Subcutaneous adipose tissue (tissue), 3 donors: ENCODE measurements around the genes OSGEPL1 and MSTN.

DNA sequence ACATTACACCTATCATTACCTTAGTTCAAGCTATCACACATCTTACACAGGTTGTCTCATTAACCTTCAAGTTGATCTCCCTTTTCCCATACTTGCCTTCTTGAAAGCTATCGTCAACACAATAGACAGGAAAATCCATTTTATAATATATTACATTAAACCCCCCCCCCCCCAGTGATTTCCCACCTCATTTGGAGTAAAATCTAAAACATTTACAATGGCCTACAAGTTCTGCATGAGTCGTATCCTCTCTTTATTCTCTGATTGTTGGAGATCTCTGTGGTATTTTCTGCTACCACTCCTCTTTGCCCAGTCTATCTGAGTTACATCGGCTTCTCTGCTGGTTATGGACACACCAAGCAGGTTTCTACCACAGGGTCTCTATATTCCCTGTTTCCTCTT is 79.4 kb upstream of the ZC3H15 start:
- PRO-cap: no peak
- RAMPAGE, long total RNA, 3 experiments: no peak in any of the 3 experiments

DNA sequence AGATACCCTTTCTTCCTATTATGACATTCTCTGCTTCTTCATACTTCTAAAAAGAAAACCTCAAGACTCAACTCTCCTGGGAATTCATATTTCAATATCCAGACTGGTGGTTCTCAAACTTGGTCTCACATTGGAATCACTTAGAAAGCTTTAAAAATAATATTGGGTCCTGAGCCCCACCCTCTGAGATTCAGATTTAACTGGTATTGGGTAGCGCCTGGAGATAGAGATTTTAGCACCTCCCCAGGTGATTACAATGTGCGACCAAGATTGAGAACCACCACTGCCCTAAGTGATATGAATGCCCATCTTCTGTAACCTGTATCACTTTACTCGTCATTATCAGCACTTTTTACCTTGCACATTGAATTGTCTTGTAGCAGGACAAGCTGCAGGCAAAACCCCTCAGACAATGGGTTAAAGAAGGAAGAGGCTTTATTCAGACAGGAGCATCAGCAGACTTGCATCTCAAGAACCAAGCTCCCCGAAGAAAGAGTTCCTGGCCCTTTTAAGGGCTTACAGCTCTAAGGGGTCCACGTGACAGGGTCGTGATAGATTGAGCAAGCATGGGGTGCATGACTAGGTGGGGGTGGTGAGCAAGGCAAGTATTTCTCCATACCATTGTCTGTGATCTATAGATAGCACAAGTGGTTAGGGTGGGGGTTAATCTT is 46.6 kb upstream of the ZC3H15 start:
- PRO-cap: no peak
- RAMPAGE, long total RNA, 3 experiments: no peak in any of the 3 experiments

- PRO-cap: no peak
- RAMPAGE, long total RNA, 3 experiments: no peak in any of the 3 experiments
Measured at GRCh38 chr2:187516560-187517489, 37.4 kb downstream of the TFPI start.

DNA sequence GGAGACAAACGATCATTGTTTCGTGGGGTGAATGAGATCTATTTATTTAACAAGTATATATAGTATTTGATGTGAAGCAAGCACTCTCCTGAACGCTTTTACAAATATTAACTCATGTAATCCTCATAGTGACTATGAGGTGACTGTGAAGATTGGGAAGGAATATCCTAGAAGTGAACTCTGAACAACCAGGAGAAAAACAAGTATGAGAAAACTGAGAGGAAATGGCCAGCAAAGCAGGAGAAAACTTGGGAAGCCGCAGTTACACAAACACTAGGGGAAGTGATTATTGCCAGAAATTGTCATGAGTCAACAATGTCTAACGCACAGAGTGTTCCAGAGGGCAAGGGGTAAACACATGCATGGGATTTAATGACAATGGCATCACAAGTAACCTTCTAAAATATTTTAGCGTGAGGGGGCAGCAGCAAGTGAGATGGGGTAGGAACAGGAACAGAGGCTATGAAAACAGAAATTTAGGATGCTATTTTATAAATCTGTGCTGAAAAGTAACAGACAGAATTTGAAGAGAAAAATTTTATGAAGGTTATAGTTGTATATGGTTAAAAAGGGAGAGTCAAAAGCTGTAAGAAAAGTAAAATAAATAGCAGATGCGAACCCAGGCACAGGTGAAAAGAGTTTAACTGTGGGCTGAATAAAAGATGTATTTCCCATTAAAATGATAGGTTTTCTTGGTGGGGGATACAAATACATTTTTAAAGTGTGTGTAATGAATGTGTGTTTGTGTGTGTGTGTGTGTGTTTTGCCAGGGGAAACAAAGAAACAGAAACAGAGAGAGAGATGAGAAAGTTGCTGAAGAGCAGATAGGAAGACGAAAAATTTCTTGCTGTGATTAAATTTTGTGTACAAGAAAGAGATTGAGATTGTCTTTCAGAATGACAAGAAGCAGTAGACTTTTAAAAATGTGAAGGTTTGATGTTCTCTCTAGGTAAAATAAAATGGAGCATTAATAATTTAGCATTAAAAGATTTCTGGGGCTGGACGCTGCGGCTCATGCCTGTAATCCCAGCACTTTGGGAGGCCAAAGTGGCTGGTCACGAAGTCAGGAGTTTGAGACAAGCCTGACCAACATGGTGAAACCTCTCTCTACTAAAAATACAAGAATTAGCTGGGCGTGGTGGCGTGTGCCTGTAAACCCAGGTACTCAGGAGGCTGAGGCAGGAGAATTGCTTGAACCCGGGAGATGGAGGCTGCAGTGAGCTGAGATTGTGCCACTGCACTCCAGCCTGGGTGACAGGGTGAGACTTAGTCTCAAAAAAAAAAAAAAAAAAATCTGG is 12.2 kb downstream of the TFPI start:
- PRO-cap: bidirectional peak, plus-strand start at position 424 of the sequence, minus-strand start at position 284 of the sequence
- RAMPAGE, long total RNA, 3 experiments: no peak in any of the 3 experiments

DNA sequence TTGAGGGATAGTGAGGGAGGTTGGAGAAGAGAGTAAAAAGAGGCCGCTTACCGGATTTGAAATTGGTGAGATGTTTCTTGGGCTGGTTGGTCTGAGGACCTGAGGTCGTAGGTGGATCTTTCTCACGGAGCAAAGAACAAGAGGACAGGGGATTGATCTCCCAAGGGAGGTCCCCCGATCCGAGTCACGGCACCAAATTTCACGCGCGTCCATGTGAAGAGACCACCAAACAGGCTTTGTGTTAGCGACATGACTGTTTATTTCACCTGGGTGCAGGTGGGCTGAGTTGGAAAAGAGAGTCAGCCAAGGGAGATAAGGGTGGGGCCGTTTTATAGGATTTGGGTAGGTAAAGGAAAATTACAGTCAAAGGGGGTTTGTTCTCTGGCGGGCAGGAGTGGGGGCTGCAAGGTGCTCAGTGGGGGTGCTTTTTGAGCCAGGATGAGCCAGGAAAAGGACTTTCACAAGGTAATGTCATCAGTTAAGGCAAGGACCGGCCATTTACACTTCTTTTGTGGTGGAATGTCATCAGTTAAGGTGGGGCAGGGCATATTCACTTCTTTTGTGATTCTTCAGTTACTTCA is 11.4 kb upstream of the TFPI start:
- PRO-cap: no peak
- RAMPAGE, long total RNA, 3 experiments: no peak in any of the 3 experiments

- PRO-cap: bidirectional peak, plus-strand start at chr2:188292268, minus-strand start at chr2:188292151
- RAMPAGE, long total RNA, 3 experiments: no peak in any of the 3 experiments
Measured at GRCh38 chr2:188292199-188292304, 378 bp downstream of the GULP1 start.

GRCh38 chr2:188298701-188299669 is 7.3 kb downstream of the GULP1 start:
- PRO-cap: no peak
- RAMPAGE, long total RNA, 3 experiments: no peak in any of the 3 experiments

DNA sequence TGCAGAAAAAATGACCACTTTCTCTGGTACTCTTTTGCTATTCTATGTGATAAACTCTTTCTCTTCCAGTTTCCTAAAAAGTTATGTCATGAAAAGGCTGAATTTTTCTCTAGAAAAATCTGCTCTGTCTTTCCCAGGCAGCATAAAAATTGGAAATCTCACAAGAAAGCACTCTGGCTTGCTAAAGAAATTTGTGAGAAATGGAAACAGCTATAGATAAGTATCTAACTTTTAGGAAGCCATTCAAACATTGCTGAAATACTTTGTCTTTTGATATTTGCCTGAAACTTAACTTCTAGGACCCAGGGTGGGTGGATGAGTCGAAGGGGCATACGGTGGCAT is 653 bp upstream of the COL3A1 start:
- PRO-cap: no peak
- RAMPAGE, long total RNA, 3 experiments: no peak in any of the 3 experiments

- PRO-cap: no peak
- RAMPAGE, long total RNA, 3 experiments: no peak in any of the 3 experiments
Measured at GRCh38 chr2:188976534-188977129, 2.5 kb downstream of the COL3A1 start.

DNA sequence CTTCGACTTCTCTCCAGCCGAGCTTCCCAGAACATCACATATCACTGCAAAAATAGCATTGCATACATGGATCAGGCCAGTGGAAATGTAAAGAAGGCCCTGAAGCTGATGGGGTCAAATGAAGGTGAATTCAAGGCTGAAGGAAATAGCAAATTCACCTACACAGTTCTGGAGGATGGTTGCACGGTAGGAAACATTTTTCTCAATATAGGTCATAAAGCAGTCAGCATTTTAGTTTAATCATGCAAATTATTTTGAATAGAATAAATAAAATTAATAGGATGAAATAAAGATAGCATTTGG is 36.5 kb downstream of the COL3A1 start:
- PRO-cap: no peak
- RAMPAGE, long total RNA, 3 experiments: no peak in any of the 3 experiments

GRCh38 chr2:189168201-189168681 is 11.3 kb downstream of the COL5A2 start:
- PRO-cap: no peak
- RAMPAGE, long total RNA, 3 experiments: no peak in any of the 3 experiments

DNA sequence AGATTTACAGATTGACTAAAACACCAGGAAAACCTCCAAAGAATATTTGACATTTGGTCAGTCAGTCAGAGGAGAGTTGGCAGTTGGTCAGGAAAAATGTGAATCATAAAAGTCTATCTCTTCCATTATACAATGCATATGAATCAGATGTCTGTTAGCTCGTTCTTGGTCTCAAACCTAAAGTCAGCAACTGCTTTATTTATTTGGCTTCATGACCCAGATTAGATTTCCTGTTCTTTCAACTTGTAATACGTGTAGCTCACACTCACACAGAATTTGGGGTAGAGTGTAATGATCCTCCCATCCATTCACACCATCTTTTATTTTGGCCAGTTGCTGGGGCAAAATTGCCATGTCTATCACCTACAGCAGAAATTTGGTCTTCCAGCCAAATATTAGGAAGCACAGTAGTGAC is 81.9 kb upstream of the COL5A2 start:
- PRO-cap: no peak
- RAMPAGE, long total RNA, 3 experiments: no peak in any of the 3 experiments

DNA sequence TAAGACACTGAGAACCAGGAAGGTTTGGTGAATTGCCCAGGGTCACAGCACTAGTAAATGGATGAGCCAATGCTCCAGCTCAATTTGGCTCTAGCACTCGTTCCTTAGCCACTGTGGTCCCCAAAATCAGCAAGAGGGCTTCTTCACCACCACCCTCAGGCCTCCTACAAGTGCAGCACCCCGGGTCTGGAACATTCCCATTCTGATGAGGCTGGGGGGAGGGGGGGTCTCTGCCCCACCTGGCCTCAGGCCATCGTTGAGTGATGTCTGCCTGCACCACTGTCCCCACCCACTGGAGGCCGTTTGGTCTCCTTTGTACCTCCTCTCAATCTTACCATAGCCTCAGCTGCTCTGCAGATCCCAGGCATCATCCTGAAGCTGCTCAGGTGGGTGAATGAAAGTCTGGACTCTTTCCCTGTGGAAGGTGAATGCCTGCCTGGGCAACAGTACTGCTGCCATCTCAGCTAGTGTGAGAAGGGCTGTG is 42.3 kb downstream of the WDR75 start:
- PRO-cap: no peak
- RAMPAGE, long total RNA, 3 experiments: no peak in any of the 3 experiments

DNA sequence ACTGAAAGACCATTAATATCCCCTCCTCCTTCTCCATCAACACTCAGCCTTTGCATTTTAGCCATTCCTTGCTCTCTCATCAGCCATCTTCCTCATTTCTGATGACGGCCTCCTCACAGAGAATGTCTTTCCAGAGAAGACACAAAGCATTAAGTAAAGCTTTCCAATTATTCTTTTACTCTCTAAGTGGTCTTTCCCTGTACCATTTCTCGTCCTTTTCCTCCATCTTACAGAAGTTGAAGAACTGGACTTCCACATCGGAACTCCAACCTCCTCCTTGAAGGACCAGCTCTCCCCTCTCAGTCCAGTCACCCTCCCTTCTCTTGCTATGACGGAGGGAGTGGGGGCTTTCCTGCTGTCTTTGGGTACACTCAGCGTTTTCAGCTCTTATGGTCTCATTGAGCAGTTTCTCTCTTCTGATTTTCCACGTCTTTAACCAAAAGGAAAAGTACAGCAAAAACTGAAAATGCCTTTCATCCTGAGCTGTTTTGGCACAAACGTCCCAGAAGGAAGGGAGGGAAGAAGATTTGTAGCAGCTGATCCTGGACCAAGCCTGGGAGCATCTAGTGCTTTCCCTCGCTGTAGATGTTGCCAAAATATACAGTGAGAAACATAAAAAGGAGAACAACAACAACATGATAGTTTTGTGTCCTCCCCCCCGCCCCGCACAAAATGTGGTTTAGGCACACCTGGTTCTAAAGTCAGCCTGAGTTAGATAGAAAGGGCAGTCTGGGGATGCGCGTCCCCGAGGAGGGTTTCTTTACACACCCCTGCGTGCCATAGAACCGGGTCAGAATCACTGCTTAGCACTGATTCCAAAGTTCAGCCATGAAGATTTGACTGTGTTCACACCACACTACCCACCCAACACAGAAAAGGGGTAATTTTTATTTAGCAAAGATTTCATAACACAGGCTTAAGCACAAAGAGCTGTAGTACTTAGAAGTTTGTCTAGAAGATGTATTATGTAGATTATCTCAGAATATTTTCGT is 53.5 kb downstream of the SLC40A1 start:
- PRO-cap: no peak
- RAMPAGE, long total RNA, 3 experiments: no peak in any of the 3 experiments

- PRO-cap: no peak
- RAMPAGE, long total RNA, 3 experiments: start-site peak on the minus strand in 1 of 3 experiments, at chr2:189575194-189575307 at its widest, 15 reads per replicate
Measured at GRCh38 chr2:189575090-189575570, 5.5 kb downstream of the SLC40A1 start.

- PRO-cap: no peak
- RAMPAGE, long total RNA, 3 experiments: no peak in any of the 3 experiments
Measured at GRCh38 chr2:189576275-189576909, 4.2 kb downstream of the SLC40A1 start.

DNA sequence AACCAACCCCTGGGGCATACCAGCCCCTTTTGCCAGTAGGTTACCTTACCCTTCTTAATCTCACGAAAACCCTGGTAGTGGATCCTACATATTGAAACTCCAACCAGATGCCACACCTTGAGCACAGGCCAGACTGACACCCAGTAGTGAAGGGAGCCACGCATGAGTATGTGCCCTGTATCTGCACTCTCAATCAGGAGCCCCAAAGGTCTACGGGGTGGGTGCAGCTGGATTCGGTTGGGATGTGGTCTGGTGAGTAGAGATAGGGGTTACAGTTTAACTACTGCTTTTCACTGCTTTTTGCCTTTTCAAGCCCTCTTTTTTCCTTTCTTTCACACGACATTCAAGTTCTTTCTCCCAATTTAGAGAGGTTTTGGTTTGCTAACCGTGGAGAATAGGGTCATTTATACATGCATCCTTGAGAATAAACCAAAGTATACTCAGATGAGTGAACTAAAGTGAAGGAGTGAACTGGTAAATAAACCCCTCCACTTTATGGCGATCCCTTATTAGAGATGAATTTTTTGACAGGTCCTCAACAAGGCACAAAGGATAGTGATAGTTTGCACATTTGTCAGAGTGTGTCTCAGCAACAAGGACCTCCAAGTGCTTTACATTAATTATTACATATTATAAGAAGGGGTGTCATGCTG is 1.4 kb upstream of the SLC40A1 start:
- PRO-cap: no peak
- RAMPAGE, long total RNA, 3 experiments: no peak in any of the 3 experiments

DNA sequence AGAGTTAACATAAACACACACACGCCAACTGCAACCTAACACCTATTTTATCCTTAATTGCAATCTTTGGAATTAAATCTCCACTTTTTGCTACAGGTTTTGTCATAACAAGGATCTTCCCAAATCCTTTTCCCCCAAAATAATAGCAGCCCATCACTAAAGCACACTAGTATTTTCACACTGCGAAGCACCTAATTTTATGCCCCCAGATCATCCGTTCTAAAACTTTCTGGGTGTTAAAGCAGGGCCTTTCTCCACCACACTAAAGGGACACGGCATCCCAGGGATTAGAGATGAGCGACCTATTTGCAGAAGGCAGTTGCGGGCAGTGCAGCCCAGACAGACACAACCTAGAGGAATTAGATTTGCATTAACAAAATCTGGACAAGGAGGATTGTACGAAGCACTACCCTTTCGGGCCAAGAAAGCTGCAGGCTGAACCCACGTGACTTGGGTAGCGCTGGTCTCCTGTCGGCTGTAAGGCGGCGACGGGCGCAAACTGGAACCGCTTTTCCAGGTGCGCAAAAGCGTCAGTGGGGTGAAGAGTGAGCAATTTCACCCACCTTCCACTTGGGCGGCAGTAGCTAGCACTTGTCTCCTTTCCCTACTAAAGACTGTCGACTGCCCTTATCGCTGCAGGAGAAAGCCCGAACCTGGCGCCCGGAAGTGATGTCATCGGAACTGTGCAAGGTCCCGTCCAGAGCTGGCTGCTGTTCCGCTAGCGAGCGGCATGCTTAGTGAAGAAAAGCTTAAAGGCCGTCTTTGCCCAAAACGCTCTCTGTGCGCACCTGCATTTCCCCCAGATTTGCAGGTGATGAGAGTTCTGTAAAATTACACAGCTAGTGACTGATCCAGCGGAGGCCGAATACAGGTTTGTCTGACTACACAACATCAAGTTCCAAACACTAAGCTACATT is at the start of gene OSGEPL1:
TSS of gene OSGEPL1 (minus strand) at position 671 of the 917 bp plus-strand sequence.
- PRO-cap: bidirectional peak, plus-strand start at position 706 of the sequence, minus-strand start at position 649 of the sequence
- RAMPAGE, long total RNA, 3 experiments: start-site peak on the minus strand in 2 of 3 experiments, centred at position 652 of the sequence, 9 to 19 reads per replicate

GRCh38 chr2:189783702-189784213 is 381 bp downstream of the ORMDL1 start:
- PRO-cap: bidirectional peak, plus-strand start at chr2:189784129, minus-strand start at chr2:189783984
- RAMPAGE, long total RNA, 3 experiments: start-site peak on the minus strand in 3 of 3 experiments, at chr2:189783967-189784053 at its widest, 67 to 667 reads per replicate

GRCh38 chr2:190062615-190062983 is at the start of gene MSTN:
Gene MSTN (minus strand): TSS chr2:190062729.
- PRO-cap: no peak
- RAMPAGE, long total RNA, 3 experiments: no peak in any of the 3 experiments